Monocyte (primary cell): ENCODE results near the genes DRICH1 and DERL3.

- PRO-cap, 2 experiments: no peak in any of the 2 experiments
These were observed 112.1 kb downstream of the BCR start for GRCh38 chr22:23292226-23292981.

DNA sequence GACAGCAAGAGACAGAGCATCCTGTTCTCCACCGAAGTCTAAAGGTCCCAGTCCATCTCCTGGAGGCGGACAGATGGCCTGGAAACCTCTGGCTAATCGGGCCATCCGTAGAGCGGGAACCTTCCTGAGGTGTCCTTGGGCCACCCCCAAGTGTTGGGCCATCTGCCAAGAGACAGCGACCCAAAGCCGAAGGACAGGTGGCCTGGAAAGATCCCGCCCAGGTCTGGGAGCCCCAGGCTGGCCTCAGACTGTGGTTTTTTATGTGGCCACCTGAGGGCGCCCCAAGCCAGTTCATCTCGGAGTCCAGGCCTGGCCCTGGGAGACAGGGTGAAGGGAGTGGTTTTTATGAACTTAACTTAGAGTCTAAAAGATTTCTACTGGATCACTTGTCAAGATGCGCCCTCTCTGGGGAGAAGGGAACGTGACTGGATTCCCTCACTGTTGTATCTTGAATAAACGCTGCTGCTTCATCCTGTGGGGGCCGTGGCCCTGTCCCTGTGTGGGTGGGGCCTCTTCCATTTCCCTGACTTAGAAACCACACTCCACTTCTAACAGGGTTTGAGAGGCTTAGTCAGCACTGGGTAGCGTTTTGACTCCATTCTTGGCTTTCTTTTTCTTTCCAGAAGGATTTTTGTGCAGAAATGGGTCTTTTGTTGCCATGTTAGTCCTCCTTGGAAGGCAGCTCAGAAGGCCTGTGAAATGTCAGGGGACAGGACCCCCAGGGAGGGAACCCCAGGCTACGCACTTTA is 135.3 kb downstream of the BCR start:
- PRO-cap, 2 experiments: no peak in any of the 2 experiments

DNA sequence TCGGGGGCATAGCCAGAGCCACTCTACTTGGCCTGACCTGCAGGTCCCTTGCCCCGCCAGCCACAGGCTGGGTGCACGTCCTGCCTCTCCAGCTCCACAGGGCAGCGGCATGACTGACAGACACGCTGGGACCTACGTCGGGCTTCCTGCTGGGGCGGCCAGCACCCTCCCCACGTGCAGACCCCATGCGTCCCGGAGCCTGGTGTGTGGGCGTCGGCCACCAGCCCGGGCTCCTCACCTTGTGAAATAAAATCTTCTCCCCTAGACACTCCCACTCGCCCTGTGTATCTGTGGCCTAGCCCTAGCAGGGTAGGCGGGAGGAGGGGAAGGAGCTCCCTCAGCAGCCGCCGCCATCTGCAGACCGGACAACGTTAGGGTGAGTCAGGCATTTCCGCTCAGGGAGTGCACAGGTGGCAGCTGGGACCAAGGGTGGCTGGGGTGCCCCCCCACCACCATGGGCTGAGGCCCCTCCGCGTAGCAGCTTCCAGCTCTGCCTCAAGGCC is 119.5 kb downstream of the IGLL1 start:
- PRO-cap, 2 experiments: no peak in any of the 2 experiments

GRCh38 chr22:23533719-23534247 is 46.3 kb downstream of the IGLL1 start:
- PRO-cap, 2 experiments: no peak in any of the 2 experiments

DNA sequence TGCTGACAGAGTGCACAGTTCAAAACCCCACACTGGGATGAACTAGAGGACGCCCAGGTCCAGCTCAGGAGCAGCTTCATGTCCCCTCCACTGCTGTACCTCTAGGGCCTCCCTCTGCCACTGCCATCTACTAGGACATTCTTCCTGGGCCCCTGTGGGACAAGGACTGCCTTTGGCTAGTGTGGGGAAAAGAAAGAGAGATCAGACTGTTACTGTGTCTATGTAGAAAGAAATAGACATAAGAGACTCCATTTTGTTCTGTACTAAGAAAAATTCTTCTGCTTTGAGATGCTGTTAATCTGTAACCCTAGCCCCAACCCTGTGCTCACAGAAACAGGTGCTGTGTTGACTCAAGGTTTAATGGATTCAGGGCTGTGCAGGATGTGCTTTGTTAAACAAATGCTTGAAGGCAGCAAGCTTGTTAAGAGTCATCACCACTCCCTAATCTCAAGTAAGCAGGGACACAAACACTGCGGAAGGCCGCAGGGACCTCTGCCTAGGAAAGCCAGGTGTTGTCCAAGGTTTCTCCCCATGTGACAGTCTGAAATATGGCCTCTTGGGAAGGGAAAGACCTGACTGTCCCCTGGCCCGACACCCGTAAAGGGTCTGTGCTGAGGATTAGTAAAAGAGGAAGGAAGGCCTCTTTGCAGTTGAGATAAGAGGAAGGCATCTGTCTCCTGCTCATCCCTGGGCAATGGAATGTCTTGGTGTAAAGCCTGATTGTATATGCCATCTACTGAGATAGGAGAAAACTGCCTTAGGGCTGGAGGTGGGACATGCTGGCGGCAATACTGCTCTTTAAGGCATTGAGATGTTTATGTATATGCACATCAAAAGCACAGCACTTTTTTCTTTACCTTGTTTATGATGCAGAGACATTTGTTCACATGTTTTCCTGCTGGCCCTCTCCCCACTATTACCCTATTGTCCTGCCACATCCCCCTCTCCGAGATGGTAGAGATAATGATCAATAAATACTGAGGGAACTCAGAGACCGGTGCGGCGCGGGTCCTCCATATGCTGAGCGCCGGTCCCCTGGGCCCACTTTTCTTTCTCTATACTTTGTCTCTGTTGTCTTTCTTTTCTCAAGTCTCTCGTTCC is 43.9 kb downstream of the IGLL1 start:
- PRO-cap, 2 experiments: no peak in any of the 2 experiments

GRCh38 chr22:23632251-23632560 is at the start of gene DRICH1:
Gene DRICH1, minus strand, starts transcription at chr22:23632321.
- PRO-cap, 2 experiments: no peak in any of the 2 experiments

GRCh38 chr22:23675911-23676615 is 14.8 kb upstream of the RGL4 start:
- PRO-cap, 2 experiments: peak in 1 of 2 experiments; most common plus-strand start chr22:23676328 (in 1); most common minus-strand start chr22:23676156 (in 1)

- PRO-cap, 2 experiments: no peak in any of the 2 experiments
These were observed 827 bp downstream of the SMARCB1 start for GRCh38 chr22:23787604-23787981.

GRCh38 chr22:23834656-23835174 is 4.1 kb downstream of the DERL3 start:
- PRO-cap, 2 experiments: no peak in any of the 2 experiments

GRCh38 chr22:23838642-23839624 is at the start of gene DERL3:
Gene DERL3, minus strand, starts transcription at chr22:23839006.
- PRO-cap, 2 experiments: peak in 2 of 2 experiments; most common plus-strand start chr22:23838749 (in 2); most common minus-strand start chr22:23839004 (in 2)

DNA sequence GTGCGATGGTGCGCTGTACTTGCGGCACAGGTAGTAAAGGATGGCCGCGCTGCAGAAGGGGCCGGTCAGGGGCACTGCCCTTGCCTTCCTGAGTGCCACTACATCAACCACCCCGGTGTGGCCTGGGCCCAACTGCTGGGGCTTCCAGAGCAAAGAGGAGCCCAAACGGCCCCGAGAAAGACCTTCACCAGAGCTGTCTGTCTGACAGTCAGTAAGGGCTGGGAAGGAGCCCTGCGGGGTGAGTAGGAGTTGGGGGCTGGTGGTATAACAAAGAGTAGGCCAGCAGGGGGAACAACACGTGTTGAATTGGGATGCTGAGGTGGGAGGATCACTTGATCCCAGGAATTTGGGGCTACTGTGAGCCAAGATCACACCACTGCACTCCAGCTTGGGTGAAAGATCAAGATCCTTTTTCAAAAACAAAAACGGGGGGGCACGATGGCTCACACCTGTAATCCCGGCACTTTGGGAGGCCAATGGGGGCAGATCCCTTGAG is 3.9 kb downstream of the GSTT4 start:
- PRO-cap, 2 experiments: no peak in any of the 2 experiments

DNA sequence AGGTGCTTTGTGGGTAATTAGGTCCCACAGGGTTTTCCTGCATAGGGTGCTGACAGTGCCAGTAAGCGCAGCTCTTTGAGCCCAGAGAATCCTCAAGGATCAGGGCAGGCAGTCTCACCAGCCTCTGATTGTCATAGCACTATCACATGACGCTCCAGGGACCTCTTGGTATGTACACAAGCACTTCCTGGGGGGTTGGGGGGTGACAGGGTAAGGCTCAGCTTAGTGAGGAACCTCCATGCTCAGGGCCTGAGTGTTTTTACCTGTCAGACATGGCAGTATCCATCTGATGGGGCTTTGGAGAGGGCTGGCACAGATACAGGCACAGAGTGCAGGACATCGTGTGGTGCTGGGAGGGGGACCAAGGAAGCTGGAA is 27.9 kb upstream of the SUSD2 start:
- PRO-cap, 2 experiments: no peak in any of the 2 experiments

- PRO-cap, 2 experiments: no peak in any of the 2 experiments
These were observed 4.0 kb upstream of the SUSD2 start for GRCh38 chr22:24177164-24177856.

GRCh38 chr22:24321411-24322195 is 51.0 kb downstream of the SPECC1L start:
- PRO-cap, 2 experiments: no peak in any of the 2 experiments

DNA sequence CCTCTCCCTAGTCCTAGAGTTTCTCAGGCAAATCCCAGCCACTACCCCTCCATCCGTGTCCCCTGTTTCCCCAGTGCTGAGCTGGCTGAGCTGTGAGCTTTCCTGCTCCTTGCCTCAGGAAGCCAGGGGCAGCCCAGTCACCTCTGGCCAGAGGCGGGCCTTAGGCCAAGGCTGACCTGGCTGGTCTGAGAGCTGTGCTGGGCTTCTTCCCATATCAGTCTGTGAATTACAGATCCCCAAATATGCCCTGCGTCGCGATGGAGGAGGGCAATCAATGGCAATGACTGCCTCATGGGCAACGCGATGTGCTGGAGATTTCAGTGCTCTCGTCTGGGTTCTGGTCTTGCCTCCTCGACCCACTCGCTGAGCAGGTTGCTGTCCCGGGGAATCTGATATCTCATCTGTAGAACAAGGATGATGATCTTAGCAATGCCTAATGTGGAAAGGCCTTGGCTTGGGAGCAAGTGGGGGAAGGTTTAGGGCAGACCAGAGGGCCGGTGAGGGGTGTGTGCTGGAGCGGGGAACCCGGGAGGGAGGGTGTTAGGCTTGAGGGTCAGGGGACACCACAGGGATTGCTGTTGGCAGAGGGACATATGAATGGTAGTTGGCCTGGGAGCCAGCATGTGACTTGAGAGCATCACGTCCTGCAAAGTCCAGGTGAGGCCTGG is 1.8 kb upstream of the ADORA2A start:
- PRO-cap, 2 experiments: peak in 2 of 2 experiments; most common plus-strand start position 301 of the sequence (in 2)

DNA sequence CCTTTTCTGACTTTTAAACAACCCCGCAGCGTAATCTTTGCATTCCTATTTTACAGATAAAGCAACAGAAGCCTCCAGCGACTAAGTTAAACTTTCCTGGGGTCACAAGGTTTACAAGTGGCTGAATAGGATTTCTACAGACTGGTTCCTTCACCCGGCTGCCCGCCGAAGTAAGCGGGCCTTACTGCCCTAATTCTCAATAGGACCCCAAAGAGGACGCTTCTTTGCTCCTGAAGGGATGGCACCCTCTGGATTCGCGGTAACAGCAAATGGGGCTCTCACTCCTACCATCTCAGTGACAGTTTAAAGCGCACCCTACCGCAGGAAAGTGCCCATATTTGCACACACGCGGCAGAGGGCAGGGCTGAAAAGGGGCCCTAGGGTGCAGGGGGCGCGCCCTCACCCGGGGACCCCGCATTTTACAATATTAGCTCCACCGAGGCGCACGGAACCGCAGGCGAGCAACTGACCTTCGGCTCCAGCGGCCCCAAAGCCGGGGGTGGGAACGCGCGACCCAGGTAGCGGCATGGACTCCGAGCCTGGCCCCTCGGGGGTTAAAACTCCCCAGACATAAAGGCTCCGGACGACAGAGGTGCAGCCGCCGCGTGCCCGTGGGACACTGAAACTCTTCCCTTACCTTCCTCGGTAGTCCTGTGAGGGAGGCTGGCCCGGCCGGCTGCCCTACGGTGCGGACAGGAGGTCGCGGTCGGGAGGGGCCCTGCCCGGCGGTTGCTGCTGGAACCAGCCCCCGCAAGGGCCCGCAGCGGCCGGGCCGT is 891 bp upstream of the UPB1 start:
- PRO-cap, 2 experiments: no peak in any of the 2 experiments

- PRO-cap, 2 experiments: no peak in any of the 2 experiments
These were observed 4.5 kb downstream of the UPB1 start for GRCh38 chr22:24499546-24500126.

GRCh38 chr22:24603919-24604537 is 1.0 kb downstream of the GGT1 start:
- PRO-cap, 2 experiments: no peak in any of the 2 experiments

- PRO-cap, 2 experiments: no peak in any of the 2 experiments
These were observed 79.4 kb downstream of the PIWIL3 start for GRCh38 chr22:24695016-24695668.

- PRO-cap, 2 experiments: no peak in any of the 2 experiments
These were observed 1.2 kb upstream of the PIWIL3 start for GRCh38 chr22:24775794-24776140.